Anterior vena cava (tissue), 1 donor: ENCODE measurements around a stretch of chr11.

GRCh38 chr11:18704733-18705165 is 6.2 kb downstream of the TMEM86A start:
- PRO-cap, result no peak

DNA sequence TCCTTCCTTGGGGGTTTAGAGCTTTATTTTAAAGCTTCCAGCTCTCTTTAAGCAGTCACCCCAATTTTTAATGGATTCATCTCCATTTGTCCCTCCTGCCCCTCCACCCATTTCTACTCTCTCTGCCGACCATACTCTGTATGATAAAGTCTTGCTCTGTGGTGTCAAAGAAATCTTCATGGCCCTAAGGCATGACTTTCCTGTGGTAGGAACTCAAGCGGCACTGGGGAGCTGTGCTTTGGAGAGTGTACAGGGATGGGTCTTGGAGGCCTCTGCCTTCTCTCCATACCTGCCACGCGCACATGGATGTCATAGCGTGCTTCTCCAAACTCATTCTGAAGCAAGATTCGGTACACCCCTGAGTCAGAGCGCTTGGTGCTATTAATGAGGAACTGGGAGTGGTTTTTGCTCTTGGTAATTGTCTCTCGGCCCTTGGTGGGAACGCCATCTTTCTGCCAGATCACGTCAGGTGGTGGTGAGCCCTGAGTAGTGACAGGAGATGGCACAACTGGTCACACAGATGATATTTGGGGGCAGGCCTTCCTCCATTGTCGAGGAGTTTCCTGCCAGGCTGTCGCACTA is 9.0 kb downstream of the TMEM86A start:
- PRO-cap, result no peak

- PRO-cap, result no peak
These were observed 10.0 kb downstream of the CSRP3 start for GRCh38 chr11:19191576-19192407.

DNA sequence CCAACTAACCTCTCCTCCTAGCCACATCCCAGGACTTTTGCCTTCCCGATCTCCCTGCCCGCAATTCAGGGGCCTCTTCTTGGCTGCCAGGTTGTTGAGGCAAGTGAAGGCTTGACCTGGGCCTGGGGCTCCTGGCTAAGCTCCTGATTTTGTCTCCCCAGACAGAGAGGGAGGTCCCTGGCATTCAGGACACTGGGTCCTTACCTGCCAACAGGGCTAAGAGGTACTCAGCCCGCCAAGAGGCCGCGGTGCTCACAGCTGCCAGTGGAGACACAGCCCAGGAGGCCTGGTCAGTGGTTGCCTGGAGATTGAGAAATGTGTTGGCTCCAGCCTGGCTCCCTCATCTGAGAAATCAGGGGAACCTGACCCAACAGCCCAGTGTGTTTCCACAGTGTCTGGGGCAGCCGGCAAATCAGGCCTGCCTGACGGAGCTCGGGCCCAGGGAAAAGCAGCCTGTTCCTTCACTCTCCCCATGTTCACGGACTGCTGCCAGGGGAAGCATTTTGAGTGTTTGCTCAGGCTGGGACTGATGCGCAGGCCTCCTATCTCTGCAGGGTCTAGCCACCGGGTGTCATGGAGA is 79.4 kb upstream of the NAV2 start:
- PRO-cap, result unidirectional peak, plus-strand start at position 391 of the sequence

GRCh38 chr11:19672546-19672962 is 40.1 kb upstream of the NAV2 start:
- PRO-cap, result no peak

DNA sequence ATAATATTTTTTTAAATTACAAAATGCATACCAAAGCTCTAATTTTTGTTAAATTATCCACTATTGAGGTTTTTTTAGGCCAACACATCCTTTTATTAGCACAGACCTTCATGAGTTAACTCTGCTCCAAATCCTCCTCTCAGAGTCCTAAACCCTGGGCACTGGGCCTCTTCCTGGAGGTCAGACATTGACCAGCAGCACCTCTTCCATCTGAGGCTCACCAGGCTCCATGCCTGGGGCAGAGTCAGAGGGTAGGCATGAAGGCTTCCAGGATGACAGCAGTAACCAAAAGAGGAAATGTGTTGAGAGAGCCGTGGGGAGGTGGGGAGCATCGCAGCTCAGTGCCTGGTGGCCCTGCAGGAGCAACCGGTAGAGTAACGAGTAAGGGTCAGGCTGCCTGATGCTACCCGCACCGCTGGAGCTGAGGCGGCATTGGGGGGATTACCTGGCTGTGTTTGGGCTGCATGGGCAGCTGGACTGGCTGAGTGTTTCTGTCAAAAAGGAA is 9.5 kb upstream of the NAV2 start:
- PRO-cap, result unidirectional peak, plus-strand start at position 305 of the sequence

DNA sequence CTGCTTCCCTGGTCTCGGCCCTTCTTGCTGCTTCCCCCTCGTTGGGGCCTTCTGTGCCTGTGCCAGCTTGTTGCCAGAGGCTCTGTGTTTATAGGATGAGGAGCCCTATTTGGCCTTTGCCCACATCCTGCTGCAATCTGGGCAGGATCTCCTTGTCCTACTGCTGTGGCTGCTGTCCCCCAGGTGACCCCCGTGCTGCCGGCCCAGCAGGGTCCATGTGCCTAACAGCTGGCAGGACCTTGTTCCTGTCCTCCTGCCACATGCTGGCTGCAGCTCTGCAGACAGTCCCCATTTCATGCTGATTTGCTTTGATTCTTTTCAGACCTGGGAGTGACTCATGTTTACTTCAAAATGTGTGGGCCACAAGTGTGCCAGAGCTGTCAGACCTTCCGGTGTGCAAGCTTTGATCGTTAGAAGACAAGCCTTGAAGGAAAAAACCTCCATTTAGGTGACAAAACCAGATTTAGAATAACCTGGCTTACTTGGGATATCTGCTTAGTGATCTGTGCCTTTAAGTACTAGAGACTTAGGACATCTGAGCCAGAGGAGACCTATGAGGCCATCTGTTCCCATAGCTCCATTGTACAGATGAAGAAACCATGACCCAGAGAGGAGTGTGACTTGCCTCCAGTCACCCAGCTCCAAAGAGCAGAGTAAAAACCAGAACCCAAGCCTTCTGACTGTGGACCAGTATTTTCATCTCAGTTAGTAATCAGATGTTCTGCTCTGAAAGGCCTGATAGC is 11.1 kb downstream of the NAV2 start:
- PRO-cap, result no peak

GRCh38 chr11:20001864-20002515 is 158.3 kb downstream of the DBX1 start:
- PRO-cap, result no peak

- PRO-cap, result no peak
These were observed 157.5 kb downstream of the DBX1 start for GRCh38 chr11:20002684-20003259.

GRCh38 chr11:20079901-20080451 is 80.3 kb downstream of the DBX1 start:
- PRO-cap, result no peak

DNA sequence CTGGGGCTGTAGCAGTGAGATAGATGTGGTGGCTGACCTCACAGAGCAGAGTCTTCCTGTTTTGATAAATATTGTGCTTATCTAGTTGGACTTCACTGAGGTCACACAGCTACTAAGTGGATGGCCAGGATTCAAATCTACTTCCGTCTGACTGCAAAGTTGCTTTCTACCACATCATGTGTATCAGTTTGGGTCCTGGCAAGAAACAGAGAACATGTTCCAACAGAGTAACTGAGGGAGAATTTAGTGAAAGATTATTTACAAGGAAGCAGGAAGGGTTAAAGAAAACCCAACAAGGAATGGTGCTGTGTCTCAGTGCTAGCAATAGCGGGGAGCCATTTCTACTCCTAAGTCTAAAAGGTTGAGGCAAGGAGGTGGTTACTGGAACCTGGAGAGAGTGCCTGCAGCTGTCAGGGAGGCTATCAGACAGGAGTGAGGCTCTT is 6.2 kb upstream of the HTATIP2 start:
- PRO-cap, result no peak

- PRO-cap, result no peak
These were observed 97.0 kb downstream of the FANCF start for GRCh38 chr11:22528421-22529319.

DNA sequence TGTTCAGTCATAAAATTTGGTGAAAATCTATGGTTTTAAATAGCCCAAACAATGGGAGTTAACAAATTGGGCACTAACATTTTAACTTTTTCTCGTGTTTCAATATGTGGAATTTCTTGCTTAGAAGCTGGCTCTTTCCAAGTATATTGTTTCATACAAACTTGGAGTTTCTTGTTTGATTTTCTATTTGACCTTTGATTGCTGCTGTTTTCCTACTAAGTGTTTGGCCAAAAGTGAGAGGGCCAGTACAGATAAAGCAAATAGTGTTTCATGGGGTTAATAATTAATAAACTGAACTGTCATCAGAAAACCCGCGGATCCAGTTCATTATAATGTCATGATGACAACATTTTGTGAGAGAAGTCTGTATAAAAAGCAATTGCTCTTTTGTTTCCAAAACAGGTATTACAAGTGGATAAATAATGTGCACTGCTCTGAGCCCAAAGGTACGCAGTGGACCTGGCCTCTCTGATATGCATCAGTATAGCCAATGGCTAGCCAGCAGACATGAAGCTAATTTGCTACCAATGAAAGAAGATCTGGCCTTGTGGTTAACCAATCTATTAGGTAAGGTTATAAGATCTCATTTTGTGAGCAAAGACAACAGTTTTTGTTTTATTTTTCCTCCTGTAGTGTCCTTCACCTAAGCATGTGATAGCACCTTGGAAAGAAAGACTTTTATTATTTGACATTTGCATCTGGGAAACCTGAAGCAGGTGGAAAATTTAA is 8.2 kb downstream of the GAS2 start:
- PRO-cap, result no peak

DNA sequence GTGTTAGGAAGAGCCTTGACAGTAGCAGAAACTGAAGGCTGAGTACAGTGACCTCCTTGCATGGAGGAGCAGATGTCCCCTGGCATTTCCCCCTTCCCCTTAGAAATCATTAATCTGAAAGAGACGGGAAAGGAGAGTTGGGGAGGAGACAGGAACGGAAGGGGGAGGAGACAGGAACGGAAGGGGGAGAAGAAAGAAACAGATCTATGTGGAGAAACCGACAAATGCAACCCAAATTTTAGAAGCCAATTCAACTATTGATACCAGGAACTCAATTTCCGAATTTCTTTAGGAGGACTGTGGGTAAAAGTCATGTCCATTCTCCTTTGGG is 17.9 kb downstream of the ANO3 start:
- PRO-cap, result no peak

DNA sequence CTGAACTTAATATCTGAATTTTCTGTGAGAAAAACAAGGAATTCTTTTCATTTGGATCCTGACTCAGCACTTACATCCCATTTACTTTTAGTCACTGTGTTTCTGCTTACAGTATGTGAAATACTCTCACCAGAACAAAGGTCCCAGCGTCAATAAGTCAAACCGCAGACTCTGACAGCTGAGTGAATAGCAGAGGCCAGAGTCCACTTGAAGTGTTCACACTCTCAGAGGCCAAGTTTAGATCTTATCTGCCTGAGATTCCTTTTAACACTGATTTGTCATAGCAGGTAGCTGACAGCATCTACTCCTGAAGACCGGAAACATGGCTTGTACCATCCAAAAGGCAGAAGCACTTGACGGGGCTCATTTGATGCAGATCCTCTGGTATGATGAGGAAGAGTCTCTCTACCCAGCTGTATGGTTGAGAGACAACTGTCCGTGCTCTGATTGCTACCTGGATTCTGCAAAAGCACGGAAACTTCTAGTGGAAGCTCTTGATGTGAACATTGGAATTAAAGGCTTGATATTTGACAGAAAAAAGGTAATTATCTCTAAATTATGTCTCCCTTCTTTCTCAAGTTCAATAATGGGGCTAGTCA is 14.6 kb downstream of the BBOX1 start:
- PRO-cap, result no peak

DNA sequence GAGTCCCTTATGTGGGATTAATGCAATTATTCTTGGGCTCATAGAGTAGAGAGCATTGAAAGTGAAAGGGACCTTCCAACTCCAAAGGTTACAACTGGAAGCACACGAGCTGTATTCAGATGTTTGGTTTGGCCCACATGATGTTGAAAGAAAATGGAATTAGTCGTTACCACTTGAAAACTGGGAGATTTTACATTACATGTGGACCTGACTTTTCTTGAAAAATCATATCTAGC is 53.6 kb downstream of the BBOX1 start:
- PRO-cap, result no peak

GRCh38 chr11:27245160-27245617 is 117.8 kb downstream of the CCDC34 start:
- PRO-cap, result no peak

- PRO-cap, result no peak
These were observed 43.2 kb upstream of the CCDC34 start for GRCh38 chr11:27406056-27406840.

DNA sequence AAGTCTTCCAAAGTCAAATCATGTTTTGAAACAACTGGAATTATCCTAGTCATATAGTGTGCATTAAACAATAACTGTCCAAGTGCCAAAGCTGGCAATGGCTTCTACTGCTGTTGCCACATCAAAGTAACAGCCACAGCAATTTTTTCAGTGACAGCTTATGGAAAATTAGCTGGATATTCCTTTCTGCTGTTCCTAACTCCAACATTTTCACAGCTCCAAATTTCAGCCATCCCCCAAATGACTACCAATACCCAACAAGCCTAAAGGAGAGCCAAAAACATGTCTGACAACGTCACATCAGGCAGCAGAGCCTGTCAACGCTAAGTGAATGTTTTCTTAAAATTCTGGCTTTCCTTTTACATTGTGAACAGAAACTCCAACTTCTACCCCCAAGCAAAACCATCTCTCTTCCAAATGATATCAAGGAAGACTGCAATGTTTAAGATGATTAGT is 45.4 kb upstream of the CCDC34 start:
- PRO-cap, result no peak

DNA sequence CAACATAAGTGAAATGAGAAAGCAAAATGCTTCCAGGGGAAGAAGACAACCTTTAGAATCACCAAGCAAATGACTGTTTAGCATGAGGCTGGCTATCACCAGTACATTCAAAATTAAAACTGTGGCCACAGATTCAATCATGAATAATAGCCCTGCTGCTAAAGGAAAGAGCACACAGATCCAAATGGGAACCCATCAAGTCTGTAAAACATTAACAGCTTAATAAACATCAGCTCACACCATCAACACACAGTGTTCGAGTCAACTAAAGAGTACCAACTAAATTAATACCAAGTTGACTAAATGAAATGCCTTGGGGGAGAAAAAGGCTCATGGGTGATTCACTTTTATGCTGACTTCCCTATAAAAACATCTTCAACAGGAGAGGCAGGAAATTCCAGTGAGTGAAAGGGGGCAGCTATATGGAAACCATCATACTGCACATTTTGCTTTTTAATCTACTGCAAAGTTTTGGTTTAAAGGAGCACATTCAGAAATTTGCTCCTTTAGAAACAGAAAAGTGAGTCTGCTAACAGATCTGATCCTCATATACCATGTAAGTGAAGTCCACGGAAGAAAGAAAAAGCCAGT is 16.4 kb downstream of the LGR4 start:
- PRO-cap, result no peak